HCT116 (cell line): ENCODE results near the gene TMEM169.

DNA sequence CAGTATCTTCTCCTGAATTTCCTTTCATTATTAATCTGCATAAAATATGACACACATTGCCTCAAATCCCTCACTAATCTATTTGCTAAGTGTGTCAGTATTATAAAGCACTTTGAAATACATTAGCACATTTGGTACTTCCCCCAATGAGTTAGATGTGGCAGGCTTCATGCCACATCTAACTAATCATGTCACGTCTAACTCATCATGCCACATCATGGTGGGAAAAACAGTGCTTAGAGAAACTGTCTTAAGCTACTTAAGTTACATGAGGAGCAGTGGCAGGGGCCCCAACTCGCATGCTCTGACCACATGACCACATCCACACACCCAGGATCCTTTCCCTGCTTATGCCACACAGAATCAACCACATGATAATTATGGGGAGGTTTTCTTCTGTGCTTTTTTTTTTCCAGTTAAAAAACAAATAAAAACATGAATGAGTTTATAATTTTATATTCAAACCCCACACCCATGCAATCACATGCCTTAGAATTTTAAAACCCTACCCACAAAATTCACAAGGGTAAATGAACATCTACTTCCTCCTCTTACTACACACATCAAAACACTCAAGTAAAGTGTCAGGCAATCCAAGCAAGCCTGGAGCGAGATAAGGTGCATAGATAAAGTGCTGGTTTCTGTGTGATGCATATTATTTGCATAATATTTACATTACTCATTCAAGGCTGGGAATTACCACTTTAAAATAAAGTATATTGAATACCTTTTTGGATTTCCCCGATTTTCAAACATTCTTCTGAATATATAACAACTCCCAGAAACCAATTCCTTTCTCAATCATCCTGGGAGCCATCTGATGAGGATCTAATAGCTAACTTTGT is 1.6 kb downstream of the ABCA12 start:
- RRBS, result no CpG with 5 or more reads among the region's 4 CpGs

- RRBS, result no CpG with 5 or more reads among the region's 3 CpGs
Observed at GRCh38 chr2:215417365-215417793, 18.5 kb downstream of the FN1 start.

DNA sequence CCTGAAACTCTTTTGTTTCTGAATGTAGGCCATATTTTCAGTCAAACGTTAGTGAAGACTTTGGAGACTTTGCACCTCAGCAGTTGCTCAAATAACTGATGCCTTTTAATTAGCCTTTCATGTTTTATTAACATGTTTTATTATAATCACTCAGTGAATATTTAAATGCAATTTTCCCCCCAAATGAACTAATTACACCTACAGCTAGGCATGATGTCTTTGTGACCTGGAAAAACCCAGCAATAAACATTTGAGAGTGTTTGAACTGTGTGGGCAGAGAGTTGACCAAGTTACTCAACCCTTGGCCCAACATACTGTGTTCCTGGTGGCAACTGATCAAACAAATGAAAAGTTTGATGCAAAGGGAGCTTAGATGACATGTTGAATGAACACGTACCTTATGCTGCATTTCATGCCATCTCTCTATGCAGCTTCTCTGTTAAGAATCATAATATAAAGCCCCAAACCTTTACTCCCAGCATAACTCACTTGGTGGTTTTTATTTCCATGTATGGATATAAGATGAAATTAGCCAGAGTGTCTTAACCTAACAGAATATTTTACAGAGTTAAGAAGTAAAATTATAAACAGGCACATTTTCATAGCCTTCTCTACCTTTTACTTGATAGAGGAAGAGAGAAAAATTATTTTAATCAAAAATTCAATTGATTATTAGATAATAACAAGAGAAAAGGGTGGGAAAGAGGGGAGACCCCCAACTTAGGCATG is 17.3 kb downstream of the FN1 start:
- RRBS, result no CpG with 5 or more reads among the region's 2 CpGs

DNA sequence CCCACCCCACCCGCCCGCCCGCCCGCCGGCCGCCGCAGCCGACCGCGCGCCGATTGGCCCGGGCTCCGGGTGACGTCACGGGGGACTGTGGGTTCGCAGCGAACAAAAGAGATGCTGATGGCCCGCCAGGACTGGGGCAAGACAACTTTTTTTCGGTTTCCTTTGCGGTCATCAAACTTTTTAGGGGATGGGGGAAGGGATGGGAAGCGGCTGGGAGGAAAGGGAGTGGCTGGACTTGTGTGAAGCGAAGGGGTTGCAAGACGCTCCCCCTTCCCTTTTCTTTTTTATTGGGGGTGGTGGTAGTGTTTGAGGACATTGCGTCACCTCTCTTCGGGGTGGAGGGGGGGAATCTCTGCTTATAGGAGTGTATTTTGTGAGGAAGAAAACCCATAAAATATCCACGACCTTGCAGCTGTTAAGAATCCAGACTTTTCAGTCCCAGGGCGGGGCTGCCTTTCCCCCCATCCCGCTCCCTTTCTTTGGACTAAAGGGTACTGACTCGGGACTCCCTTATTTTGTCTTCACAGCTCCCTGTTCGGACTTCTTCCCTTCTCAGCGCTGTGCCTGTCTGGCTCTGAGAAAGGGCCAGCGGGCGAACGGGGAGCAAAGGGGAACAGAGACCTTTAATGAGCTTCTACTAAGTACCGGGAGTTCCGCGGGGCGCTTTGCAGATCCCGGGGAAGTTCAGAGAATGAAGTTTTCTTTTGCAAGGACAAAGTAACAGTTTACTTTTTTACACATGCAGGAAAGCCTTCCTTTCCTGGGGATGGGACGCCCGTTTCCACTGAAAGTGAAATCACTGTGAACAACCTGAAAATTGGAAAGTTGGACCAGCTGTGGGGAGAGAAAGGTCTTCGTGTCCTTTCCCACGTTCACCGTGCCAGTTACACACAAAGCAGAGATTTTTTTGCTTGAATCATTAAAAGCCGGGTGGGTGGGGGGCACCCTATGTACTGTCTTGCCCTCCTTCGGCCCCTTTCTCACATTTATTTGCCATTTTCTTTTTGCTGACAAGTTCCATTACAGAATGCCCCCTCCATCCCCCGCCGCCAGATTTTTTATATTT is 639 bp upstream of the FN1 start:
- RRBS, result under 1% methylated on average over 2 of the region's 49 CpGs

DNA sequence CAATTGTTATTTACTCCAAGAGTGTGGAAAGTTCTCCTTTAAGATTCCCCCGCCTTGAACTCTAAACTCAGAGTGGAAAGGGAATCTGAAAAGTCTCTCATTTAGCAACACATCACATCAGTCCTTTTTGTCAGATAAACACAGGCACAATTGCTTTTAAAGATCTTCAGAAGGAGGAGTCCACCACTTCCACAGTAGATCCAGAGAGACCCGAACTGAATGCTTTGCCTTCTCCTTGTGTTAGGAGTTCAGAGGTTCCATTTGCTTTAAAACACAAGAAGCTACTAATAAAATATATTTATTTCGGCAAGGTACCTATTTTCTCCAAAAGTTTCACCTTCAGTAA is 1.3 kb upstream of the FN1 start:
- RRBS, result no CpG with 5 or more reads among the region's 3 CpGs

DNA sequence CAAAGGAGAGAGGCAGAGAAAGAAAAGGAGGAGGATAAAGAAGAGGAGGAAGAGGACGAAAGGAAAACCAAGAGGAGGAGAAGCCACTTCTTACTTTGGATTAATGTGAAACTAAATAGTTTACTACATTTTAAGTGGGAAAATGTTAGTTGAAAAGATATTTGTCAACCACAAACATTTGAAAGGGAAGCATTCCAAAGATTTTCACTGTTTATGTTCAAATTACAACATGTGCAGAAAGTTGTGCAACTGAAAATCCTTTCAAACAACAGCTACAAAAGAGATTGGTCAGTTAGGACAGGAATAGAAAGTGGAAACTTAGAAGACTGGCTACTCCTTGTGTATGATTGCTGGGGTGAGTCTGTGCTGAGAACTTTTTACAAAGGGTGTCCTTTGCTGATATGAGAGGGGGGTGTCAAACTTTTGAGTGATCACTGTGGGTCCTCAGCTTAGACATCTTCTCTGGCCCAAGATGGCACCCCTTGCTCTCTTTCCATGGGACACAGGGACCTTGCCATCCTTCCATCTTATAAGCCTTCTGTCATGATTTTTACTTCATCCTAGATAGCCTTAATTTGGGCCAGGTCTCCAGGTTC is 277.6 kb upstream of the FN1 start:
- RRBS, result no CpG with 5 or more reads among the region's 1 CpG

DNA sequence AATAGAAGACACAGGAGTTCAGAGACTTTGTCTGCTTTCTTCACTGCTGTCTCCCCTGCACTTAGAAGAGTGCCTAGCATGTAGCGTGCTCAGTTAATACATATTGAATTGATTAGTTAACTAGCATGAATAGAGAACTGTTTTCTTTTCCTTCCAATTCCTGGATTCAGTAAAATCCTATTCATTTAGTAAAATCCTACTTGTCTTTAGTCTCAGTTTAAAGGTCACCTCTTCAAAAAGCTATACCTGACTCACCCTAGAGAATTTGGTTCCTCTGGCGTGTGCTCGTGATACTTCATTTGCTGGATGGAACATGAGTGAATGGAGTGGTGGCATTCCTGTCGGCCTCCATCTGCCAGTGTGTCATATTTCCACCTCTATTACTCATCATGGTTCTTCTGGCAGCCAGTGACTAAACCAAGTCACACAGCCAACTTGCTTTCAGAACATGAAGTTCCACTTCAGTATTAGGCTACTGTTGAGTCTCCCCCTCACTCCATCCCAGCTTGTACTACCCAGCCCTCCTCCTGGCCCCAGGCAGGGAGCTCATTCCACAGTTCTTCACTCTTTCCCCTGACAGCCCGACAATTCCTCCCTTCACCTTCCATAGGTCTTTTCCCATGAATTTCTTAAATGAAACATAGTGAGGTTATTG is 169.9 kb downstream of the MREG start:
- RRBS, result no CpG with 5 or more reads among the region's 5 CpGs

GRCh38 chr2:215999876-216000297 is 13.5 kb downstream of the MREG start:
- RRBS, result no CpG with 5 or more reads among the region's 6 CpGs

DNA sequence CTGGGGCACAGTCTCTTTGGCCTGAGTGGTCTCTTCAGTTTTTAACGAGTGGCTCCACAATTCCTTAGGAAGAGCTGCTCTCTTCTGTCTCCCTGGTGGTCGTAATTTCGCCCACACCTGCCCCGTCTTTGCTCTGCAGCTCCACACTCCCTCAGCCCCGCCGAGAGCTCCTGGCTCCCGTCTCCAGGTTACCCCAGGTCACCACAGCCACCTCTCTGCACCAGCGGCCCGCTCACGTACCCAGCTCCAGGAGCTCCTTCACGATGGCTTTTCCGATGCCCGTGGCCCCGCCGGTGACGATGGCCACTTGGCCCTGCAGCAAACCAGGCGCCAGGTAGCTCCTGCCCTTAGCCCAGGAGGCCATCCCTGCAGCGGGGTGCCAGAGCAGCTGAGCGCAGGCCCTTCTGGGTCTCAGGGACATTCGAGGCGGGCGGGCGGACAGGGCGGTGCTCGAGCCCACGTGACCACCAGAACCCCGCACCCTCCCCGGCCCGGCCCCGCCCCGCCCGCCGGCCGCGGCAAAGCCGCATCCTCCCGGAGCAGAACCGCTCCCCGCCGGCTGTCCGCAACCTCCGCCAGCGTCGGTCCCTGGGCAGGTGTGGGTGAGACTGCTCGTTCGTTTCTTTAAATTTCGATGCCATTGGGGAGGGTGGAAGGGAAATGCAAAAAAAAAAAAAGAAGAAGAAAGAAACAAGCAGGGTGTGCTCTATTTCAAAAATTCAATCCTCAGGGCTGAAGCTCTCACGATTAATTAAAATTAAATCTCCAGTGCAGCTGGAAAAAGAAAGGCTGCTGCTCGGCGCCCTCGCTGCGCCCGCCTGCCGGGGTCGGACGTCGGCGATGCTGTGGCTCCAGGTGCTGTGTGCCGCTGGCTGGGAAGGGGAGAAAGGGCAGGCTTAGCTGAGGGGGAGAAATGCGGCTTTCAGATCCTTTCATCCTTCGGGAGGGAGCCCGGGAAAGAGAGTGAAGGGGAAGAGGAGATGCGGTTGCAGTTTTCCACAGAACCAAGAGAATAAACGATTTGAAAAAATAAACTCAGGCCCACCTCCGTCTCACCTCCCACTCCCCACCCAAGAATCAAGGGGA is at the start of gene TMEM169:
Gene TMEM169, plus strand, starts transcription at position 542 of the 1,086 bp plus-strand sequence.
- RRBS, result no CpG with 5 or more reads among the region's 65 CpGs

GRCh38 chr2:216536716-216537158 is 38.1 kb downstream of the RPL37A start:
- RRBS, result no CpG with 5 or more reads among the region's 6 CpGs

GRCh38 chr2:216571966-216572299 is 61.3 kb upstream of the IGFBP2 start:
- RRBS, result no CpG with 5 or more reads among the region's 2 CpGs

- RRBS, result no CpG with 5 or more reads among the region's 16 CpGs
Observed at GRCh38 chr2:216606468-216607105, 26.6 kb upstream of the IGFBP2 start.

DNA sequence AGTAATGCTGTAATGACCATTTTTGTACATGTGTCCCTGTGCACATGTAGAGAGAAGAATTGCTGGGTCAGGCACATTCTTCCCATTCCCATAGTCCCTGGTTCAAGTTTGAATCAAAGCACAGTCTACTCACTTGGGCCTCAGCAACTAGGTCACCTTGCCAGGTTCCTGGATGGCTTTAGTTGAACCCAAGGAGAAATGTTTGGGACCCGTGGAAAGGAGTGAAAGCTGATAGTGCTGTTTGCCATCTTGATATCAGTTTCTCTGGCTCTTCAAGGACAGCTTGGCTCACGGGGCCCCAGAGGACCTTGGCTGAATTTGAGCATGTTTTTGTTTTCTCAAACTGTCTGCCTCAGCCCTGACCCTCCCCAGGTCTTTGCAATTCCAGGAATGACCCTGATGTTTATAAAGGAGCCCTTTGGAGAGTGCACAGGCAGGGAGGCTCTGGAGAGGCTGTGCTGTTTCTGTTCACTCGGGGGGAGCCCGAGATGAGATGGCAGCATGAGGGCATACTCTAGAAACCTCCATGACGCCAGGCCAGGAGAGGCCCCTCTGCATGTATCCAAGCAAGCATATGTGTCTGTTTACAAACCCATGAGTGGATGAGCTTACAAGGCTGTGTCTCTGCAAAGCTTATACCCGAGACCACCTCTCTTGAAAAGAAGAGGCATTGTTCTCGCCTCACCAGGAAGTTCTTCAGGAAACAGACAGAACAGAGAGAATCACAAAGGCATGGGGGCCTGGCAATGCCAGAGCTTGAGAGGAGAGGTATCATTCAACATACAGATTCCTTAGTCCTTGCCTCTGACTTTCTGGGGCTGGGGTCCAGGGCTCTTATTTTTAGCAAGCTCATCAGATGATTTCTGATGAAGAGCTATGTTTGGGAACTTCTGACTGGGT is 16.4 kb downstream of the IGFBP2 start:
- RRBS, result no CpG with 5 or more reads among the region's 7 CpGs

DNA sequence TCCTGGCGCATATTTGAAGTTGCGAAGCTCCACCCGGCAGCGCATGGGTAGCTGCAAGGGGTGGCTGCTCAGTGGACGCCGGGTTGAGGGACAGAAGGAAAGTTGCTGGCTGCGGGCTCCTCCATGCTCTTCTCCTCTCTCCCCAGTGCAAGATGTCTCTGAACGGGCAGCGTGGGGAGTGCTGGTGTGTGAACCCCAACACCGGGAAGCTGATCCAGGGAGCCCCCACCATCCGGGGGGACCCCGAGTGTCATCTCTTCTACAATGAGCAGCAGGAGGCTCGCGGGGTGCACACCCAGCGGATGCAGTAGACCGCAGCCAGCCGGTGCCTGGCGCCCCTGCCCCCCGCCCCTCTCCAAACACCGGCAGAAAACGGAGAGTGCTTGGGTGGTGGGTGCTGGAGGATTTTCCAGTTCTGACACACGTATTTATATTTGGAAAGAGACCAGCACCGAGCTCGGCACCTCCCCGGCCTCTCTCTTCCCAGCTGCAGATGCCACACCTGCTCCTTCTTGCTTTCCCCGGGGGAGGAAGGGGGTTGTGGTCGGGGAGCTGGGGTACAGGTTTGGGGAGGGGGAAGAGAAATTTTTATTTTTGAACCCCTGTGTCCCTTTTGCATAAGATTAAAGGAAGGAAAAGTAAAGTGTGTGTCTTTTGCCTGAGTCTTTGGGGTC is 30.7 kb downstream of the IGFBP2 start:
- RRBS, result 97% methylated on average over 13 of the region's 27 CpGs

- RRBS, result no CpG with 5 or more reads among the region's 8 CpGs
Observed at GRCh38 chr2:216807673-216808342, 52.1 kb downstream of the TNP1 start.

DNA sequence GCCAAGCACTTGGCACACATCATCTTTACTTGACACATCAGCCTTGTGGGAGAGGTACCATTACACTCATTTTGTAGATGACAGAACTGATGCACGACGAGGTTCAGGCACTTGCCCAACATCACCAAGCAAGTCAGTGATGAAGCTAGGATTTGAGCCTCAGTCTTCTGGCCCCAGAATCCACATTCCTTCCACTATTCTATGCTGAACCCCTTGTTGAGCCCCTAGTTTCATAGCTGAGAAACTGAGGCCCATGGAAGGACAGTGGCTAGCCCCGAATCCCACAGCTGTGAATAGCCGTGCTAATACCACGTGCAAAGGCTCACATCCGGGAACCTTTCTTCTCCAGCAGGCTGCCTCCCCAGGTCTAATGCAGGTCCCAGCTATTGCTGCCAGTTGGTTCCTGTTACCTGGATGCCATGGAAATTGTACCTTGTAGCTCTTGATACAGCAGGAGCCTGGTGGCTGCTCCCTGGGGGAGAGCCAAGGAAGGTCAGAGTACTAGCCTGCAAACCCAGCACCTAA is 30.6 kb downstream of the TNP1 start:
- RRBS, result no CpG with 5 or more reads among the region's 6 CpGs

- RRBS, result no CpG with 5 or more reads among the region's 7 CpGs
Observed at GRCh38 chr2:217383299-217383973, 523.6 kb upstream of the TNP1 start.

- RRBS, result no CpG with 5 or more reads among the region's 7 CpGs
Observed at GRCh38 chr2:217393321-217394300, 533.7 kb upstream of the TNP1 start.

DNA sequence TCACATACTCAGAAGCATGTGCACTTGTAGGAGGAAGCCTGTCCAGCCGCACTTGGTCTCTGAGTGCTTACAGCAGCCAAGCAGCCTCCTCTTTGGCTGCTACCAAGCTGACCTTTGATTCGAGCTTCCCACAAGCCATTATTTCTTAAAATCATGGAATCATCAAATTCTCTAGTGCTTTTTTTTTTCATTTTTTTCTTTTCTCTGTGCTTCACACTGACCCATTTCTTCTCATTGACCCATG is 550.1 kb upstream of the TNP1 start:
- RRBS, result no CpG with 5 or more reads among the region's 2 CpGs

DNA sequence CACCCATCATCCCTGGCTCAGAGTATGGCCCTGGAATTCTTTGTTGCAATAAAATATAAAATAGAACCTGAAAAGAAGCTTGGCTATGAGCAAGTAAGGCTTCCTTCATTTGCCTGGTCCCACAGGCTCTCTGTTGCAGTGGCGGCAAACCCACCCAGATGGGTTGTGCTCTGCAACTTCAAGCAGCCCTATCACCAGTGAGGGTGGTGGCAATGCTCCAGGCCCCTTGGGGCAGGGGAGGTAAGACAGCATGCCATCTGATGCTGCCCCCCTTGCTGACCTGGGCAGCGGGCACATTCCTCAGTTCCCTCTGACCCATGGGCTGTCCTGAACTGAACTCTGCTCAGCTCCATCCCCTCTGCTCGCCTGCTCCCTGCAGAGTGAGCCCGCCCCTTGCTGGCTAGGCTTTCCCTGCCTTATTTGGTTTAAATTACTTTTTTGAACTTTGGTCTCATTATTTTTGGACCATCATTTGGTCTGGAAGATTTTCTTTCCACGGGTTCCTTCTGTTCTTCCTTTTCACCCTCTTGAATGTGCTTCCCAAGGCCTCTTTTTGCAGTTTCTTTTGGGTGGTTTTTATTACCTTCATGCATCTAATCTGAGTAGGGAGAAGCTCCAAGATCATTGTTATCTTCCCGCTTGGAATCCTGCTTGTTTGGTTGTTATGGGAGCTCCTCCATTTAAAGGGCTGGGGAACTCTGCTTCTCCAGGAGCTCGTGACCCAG is 565.5 kb downstream of the TNS1 start:
- RRBS, result no CpG with 5 or more reads among the region's 7 CpGs